HTR-8/SVneo (cell line): ENCODE results near the genes SHISA4 and LGR6.

- RRBS, result no CpG with 5 or more reads among the region's 6 CpGs
These were observed 20.0 kb downstream of the PHLDA3 start for GRCh38 chr1:201448855-201449524.

- RRBS, result no CpG with 5 or more reads among the region's 12 CpGs
These were observed 17.6 kb downstream of the CSRP1 start for GRCh38 chr1:201488997-201490132.

DNA sequence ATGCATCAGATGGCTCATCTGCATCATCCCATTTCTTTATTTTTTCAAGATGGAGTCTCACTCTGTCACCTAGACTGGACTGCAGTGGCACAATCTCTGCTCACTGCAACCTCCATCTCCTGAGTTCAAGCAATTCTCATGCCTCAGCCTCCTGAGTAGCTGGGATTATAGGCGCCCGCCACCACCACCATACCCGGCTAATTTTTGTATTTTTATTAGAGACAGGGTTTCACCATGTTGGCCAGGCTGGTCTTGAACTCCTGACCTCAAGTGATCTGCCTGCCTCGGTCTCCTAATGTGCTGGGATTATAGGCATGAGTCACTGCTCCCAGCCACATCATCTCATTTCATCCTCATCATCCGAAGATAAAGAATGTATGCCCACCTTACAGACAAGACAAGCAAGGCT lies 7.3 kb downstream of the CSRP1 start:
- RRBS, result no CpG with 5 or more reads among the region's 5 CpGs

GRCh38 chr1:201738325-201738817 lies 90.6 kb upstream of the IPO9 start:
- RRBS, result no CpG with 5 or more reads among the region's 2 CpGs

GRCh38 chr1:201849662-201850613 lies 21.0 kb downstream of the IPO9 start:
- RRBS, result no CpG with 5 or more reads among the region's 4 CpGs

GRCh38 chr1:201874436-201875286 lies 14.0 kb upstream of the SHISA4 start:
- RRBS, result no CpG with 5 or more reads among the region's 3 CpGs

DNA sequence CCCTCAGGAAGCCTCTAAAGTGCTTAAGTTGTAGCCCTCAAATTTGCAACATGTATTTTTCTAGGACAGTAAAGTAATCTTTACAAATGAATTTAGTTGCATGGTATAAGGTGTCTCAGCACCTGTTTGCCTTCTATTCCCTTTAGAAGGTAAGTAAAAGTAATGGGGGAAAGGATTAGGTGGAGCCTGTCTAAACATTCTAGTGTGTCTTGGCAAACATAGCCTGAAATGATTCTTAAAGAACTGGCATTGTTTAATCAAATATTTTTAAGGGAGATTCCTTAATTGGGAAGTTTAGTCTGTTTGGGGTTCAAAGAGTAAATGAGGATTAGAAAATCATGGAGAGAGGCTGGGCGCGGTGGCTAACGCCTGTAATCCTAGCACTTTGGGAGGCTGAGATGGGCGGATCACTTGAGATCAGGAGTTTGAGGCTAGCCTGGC lies 11.8 kb upstream of the SHISA4 start:
- RRBS, result no CpG with 5 or more reads among the region's 4 CpGs

DNA sequence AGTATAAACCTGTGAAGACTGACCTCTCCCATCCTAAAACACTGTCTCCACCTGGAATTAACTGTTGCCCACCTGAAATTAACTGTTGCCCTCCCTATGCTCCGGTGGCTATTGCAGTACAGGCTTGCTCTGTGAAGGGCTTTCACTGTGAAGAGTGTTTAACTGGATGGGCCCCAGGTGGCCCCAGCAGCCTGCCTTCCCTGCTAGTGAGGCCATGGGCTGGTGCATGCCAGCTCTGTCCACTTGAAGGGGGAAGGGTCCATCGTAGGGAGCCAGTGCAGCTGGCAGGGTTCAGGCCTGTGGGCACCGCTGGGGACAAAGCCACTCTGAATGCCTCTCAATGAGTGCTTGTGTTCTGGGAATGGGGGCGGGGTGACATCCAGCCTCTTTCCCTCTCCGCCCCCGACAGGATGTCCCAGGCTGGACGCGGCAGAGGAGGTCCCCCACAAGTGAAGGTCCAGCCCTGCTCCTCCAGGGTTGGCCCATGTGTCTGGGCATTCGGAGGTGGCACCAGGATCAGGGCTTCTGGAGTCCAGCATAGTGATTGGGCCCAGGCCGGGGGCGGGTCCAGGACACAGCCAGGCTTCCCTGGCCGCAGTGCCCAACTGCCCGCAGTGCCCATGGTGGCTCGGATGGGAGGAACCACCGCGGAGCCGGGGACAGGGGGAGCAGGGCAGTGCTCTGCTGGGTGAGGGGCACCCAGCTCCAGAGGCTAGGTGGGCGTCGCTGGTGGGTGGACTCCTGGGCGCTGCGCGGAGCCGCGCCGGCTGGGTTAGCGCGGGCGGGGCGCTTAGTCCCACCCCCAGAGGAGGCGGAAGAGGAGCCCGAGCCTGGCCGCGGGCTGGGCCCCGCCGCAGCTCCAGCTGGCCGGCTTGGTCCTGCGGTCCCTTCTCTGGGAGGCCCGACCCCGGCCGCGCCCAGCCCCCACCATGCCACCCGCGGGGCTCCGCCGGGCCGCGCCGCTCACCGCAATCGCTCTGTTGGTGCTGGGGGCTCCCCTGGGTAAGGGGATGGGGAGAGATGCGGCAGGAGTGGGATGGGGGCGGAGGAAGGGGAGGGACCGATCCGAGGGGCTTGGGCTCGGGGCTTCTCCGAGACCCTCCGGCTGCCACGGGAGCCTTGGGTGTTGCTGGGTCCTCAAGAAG lies at the start of gene SHISA4:
Gene SHISA4 (plus strand): TSS at position 833 of the 1,145 bp plus-strand sequence.
- RRBS, result 2% methylated on average over 30 of the region's 58 CpGs

- RRBS, result no CpG with 5 or more reads among the region's 11 CpGs
These were observed 28.8 kb downstream of the LMOD1 start for GRCh38 chr1:201917332-201918246.

DNA sequence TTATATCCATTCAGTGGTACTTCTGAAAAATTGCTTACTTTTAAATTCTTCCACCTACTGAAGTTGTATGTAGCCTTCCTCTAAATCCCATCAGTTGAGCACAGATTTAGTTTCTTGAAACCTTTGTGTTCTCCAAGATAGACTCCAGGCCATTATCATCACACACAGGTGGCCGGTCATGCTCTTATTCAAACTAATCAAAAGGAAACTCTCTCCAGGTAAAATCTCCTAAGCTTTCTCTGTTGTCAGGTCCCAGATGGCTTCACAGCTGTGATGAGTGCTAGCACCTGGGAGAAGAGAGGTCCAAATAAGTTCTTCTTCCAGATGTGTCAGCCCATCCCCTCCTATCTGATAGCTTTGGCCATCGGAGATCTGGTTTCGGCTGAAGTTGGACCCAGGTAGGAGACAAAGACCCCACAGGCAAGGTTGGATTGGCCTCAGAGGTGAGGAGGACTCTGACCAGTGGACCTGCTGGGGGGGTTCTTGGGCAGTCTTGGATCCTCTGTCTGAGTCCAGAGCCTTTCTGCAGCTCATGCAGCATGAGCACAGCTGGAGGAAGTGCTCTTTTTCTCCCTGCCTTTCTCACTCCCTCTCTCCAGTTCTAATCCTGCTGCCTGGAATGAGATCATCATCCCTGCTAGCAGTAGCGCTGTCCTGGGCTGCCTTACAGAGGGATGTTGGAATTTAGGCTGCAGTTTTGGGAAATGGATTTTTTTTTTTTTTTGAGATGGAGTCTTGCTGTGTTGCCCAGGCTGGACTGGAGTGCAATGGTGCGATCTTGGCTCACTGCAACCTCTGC lies 6.9 kb downstream of the RNPEP start:
- RRBS, result no CpG with 5 or more reads among the region's 5 CpGs

DNA sequence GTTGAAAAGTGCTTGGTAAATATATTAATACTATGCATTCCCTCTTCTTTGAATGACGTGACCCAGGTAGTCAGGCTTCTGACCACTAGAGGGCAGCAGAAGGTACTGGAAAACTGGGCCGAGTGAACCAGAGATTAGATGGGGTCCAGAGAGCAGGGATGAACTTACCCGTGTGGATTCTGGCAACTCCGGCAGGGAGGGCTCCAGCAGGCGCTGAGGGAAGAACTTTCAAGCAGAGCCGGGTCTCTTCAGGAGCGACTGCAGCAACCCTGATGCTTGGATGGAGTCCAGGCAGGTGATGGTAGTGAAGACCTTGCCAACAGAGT lies 792 bp upstream of the ELF3 start:
- RRBS, result 8% methylated on average over 3 of the region's 7 CpGs

DNA sequence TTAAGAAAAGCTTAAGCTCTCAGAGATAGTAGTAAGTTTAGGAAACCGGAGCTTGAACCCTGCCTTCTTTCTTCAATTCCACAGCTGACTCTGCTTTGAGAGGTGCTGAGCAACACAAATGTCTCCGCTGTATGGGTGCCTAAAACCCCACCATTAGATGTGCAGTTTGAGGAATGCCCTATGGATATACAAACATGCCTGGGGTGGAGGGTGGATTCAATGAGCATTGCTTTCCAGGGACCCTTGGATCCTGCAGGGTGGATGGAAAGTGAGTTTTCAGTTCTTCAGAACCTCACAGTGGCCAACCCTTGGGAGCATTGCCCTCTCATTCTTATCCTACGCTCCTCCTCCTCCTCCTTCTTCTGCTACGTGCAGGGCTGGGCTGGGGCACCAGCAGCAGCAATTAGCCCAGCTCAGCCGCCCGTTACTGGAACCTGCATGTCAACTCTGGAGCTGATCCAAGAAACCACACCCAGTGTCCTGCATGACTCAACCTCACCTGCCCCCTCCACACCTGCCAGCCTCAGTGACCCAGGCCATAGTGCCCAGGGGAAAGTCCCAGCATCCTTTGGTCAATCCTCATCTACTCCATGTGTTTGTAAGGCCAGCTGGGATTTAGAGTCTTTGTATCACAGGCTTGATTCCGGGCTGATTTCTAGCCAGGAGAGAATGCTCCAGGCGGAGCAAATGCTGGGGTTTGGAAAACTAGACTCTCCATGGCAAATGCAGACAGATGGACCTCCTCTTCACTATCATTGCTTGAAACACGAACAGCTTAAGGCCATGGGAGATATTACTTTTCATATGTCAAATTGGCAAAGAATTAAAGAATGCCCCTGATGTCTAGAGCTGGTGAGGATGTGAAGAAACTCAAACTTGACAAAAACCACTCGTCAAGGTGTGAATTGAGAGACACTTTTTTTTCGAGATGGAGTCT lies 12.6 kb downstream of the ELF3 start:
- RRBS, result no CpG with 5 or more reads among the region's 11 CpGs

- RRBS, result no CpG with 5 or more reads among the region's 8 CpGs
These were observed 49.5 kb upstream of the GPR37L1 start for GRCh38 chr1:202073274-202073615.

- RRBS, result no CpG with 5 or more reads among the region's 6 CpGs
These were observed 36.8 kb upstream of the GPR37L1 start for GRCh38 chr1:202085773-202086554.

DNA sequence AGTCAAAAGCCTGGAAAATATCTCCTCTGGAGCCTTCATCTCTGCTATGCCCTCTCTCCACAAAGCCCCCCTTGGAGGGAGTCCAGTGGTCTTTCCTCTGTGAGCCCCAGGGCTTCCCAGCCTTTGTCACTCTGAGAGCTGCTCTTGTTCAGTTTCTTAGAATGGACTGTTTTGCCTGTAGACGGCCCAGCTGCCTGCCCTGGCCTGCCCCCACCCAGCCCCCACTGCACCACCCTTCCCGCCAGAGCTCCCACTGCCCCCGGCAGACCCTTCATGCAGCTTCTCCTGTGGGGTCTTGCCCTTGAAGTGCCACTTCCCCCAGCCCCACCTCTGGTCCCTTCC lies 7.0 kb downstream of the GPR37L1 start:
- RRBS, result no CpG with 5 or more reads among the region's 3 CpGs

- RRBS, result no CpG with 5 or more reads among the region's 2 CpGs
These were observed 7.3 kb downstream of the GPR37L1 start for GRCh38 chr1:202130122-202130296.

- RRBS, result no CpG with 5 or more reads among the region's 24 CpGs
These were observed 7.9 kb downstream of the GPR37L1 start for GRCh38 chr1:202130297-202131430.

DNA sequence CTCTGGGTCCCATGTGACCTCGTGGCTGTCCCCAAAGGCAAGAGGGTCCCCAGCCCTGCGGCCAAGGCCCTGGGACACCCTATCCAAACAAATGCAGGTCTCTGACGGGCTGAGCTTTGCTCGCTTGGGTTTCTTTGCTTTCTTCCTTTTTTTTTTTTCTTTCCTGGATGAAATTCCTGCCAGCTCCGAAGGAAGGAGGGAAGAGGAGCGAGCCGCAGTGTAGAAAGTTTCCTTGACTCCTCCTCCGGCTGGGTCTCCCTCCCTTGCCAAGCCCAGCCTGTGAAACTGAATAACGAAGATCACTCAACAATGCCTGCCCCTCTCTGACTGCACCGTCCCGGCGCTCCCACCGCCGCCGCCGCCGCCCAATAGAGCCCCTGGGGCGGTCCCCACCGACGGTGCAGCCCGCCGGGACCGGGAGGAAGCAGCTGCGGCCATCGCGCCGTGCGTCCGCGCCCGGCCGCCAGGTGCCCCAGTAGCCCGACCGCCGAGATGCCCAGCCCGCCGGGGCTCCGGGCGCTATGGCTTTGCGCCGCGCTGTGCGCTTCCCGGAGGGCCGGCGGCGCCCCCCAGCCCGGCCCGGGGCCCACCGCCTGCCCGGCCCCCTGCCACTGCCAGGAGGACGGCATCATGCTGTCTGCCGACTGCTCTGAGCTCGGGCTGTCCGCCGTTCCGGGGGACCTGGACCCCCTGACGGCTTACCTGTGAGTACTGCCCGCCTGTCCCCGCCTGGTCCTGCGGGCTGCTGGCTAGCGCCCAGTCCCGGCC lies at the start of gene LGR6:
Gene LGR6 (plus strand): TSS at position 302 of the 768 bp plus-strand sequence.
- RRBS, result 38% methylated on average over 43 of the region's 63 CpGs

- RRBS, result no CpG with 5 or more reads among the region's 5 CpGs
These were observed 7.9 kb downstream of the UBE2T start for GRCh38 chr1:202333710-202334385.

- RRBS, result no CpG with 5 or more reads among the region's 4 CpGs
These were observed 1.1 kb downstream of the PPP1R12B start for GRCh38 chr1:202349610-202350050.